A172 (cell line): ENCODE measurements around the gene NHLRC3.

- RAMPAGE, long total RNA = no peak
Observed at GRCh38 chr13:37934843-37935088, 65.2 kb upstream of the TRPC4 start.

DNA sequence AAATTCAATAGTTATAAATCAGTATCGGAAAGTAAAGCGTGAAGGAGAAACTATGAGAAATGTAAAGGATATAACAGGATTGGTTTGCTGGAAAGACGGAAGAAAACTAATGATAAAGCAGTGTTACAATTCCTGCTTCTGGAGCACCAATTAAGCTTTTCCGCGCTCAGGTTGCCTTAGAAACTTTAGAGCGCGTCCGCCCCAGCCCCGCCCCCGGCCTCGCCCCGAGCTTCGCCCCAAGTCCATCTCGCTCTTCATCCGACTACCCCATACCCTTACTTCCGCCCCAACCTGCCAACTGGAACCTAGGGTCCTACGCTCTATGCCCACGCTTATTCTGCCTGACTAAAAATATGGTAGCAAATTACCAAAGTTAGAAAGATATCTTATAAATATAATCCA, 374 bp upstream of the UFM1 start:
- RAMPAGE, long total RNA = no peak

GRCh38 chr13:38814447-38814646, 127.5 kb downstream of the FREM2 start:
- RAMPAGE, long total RNA = no peak

DNA sequence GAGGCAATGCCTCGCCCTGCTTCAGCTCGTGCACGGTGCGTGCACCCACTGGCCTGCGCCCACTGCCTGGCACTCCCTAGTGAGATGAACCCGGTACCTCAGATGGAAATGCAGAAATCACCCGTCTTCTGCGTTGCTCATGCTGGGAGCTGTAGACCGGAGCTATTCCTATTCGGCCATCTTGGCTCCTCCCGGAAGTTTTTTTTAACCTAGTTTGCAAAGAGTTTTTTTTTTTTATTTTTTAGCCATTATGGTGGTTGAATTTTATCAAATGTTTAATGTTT, 16.0 kb upstream of the STOML3 start:
- RAMPAGE, long total RNA = no peak

- RAMPAGE, long total RNA = start-site peak on the plus strand at chr13:39038393-39038482, 25 and 96 reads in 2 replicates
Observed at GRCh38 chr13:39038157-39039060, at the start of gene NHLRC3. Gene NHLRC3, plus strand, starts transcription at chr13:39038456.

GRCh38 chr13:39452719-39453406, 150.1 kb downstream of the LHFPL6 start:
- RAMPAGE, long total RNA = no peak

DNA sequence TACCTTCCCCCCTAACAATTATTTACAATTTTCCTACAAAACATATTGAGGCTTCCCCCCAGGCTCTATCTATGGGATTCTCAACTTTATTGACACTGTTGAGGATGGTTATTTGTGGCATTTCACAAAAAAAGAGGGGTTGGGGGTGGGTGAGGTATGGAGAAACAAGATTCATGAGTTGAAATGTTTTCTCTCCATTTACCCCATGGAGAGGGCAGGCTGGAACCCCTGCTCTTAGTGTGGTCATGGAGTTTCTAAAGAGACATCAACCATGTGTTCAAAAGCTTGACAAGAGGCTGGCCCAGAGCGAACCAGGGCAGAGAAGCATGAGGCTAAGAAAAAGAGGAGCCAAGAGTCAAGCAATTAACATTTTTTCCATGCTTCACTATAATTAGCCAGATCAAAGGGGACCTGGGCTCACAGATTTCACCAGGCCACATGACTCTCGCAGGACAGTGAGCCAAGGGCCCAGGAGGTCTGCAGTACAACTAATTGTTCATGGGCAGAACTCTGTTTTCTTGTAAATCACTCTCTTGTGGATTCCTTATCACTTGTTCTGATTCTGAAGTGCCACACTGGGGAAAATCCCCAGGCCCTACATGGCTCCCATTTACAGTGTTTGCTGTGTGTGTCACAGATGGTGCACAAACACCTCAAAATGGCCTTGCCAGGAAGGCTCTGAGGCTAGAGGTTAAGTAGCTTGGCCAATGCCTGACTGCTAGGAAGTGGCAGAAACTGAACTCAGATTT, 101.3 kb downstream of the LHFPL6 start:
- RAMPAGE, long total RNA = no peak

DNA sequence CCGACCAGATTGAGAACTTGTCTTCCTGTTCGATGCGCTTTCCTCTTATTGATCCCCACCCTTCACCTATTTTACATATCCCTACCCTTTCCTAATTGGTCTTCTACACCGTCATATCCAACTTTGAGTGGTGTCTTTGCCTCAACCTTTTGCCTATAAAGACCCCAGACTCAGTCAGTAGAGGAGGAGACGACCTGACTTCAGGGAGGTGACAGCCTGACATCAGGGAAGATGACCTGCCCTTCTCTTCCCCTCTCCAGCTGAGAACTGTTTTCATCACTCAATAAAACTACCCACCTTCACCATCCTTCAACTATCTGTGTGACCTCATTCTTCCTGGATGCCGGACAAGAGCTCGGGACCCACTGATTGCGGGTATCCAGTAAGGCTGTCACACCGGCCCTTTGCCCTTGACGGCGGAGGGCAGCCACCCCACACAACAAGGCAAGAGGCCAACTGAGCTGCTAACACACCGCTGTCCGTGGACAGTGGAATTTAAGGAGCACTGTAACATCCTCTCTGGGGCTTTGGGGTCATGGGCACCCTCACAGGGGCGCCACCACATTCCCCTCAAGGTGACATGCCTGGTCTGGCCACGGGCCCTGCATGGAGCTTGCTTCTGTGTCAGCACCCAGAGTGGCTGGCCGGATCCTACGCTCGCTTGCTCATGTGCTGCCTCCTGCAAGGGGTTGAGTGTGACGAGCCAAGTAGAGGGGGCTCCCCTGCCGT, 31.6 kb downstream of the LHFPL6 start:
- RAMPAGE, long total RNA = no peak

- RAMPAGE, long total RNA = no peak
Observed at GRCh38 chr13:39749403-39749725, 93.9 kb downstream of the COG6 start.

DNA sequence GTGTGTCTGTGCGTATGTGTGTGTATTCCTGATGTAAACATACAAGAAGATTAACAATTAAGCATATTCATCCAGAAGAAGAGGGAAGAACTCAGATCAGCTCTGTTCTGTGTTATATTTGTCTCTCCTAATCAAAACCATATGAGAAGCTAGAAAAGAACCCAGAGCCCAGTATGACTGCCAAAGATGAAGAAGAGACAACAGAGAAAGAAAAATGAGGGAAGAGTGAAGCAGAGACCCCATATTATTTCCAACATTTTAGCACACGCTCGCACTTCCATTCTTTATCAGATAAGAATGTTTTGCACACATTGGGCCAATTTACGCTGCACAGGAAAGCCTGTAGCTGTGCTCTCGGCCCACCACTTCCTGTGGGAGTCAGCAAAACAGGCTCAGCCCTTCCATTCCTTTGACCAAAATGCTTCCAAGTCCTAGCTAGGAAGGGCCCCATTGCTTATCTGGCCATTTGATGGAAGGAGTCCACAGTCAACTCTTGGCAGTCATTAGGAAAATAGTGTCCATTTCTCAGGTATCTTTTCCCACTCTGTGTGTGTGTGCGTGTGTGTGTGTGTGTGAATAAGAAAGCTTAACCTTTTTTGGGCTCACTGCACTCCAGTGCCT, 237.3 kb downstream of the COG6 start:
- RAMPAGE, long total RNA = no peak

- RAMPAGE, long total RNA = no peak
Observed at GRCh38 chr13:40189344-40189818, 477.1 kb downstream of the FOXO1 start.

DNA sequence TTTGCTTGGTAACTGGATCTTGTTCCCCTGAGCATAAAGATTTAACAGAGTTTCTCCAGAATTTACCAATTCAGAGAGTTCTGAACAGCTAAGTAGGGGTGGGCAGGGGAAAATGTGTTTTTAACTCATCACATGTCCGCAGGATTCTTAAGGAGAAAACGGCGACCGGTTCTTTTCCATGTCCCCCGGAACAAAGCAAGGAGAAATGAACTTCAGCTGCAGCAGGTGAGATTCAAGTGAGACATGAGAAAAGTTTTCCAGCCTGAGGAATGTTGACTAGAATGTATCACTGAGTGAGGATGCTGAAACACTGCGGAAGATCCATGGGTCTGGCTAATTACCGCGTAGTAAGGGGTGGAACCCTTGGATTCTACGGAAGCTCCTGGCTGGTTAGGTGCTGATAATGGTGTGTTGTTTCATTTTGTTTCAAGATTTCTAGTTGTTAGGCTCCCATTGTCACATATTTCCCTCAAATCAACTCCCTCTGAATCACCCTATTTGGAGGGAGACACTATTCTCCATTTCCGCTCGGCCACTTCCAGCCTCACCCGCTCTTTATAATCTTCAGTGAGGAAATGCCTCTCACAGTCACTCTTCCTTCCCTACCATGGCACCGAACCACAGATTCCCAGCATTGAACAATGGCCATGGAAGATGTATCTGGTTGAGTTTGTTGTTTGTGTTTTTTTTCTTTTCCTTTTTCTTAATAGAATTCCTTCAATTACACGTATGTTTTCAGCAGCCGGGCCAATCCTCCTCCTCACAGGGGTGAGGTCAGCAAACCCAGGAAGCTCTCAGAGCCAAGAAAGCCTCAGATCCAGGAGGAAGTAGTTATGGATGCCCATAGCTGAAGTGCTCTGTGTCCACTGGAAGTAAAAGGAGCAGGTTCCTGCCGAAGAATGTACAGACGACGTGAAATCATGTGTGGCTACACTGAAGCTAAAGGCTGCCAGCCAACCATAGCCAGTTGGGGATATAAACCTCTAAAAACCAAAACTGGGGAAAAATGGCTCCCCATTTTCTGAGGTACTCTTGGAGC, 472.3 kb downstream of the FOXO1 start:
- RAMPAGE, long total RNA = no peak

DNA sequence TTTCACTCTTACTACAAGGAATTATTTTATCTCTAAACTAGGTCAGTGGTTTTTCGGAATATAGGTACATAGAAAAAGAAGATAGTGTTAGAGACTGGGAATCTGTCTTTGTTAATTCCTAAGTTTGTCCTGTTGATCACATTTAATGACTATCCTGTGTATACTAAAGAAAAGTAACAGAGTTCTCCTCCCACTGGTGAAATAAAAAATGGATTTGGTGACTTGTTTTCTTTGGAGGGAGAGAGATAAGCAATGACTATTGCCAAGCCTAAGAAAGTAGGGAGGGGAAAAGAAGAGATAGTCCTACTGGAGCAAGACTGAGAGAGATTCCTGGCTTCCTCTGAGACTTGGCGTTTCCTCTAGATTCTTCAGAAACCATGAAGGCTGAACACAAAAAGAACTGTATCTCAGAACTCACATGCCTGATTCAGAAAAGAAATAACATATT, 406.6 kb downstream of the FOXO1 start:
- RAMPAGE, long total RNA = no peak

- RAMPAGE, long total RNA = no peak
Observed at GRCh38 chr13:40269052-40269708, 397.3 kb downstream of the FOXO1 start.

DNA sequence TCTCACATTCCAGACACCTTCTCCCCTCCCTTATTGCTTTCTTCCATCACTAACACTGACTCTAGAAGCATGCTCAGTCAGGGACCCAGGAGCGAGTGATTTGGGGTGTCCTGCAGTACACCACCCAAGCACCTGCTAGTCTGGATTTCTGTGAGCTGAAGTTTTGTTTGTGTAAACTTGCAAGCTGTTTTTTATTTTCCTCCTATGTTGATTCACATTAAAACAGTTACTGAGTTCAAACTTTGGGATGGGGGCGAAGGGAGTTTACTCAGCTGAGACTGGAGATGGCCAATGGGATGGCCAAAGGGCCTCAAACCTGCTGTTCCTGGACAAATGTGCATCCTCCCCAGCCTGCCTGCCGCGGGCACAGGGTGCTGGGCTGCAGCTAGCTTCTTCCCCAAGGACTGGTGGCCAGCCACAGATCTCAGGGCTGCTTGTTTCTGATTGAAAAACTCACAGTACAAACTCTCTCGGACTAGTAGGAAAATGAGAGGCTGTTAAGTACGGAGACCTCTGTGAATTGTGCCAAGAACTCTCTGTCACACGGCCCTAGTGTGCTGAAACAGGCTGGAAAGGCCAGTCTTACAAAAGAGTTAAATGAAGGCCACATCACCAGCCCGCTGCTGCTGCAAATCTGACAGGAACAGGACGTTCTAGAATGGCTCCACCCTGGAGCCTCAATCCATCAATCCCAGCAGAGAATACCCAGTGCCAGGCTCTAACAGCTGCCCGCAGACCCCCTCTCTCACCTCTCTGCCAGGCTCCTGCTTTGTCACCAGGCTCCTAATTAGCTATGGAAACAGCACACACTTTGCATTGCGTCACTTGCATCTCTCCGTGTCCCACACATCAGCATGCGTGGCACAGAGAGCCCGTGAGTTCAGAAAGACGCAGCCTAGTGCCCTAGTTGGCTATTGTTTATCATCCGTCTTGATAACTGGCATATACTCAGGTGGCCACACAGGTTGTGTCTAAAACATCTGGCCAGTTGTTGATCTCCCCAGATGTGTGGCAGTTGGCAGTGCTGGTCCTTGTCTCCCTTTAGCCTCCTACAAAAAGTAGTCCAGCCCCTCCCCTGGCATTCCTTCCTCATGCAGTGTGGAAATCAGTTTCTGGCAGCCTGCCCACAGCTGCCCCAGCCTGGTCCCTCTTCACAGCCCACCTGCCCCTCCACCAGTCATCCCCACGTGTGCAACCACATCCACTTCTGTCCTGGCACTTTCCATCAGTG, 314.2 kb downstream of the FOXO1 start:
- RAMPAGE, long total RNA = no peak

DNA sequence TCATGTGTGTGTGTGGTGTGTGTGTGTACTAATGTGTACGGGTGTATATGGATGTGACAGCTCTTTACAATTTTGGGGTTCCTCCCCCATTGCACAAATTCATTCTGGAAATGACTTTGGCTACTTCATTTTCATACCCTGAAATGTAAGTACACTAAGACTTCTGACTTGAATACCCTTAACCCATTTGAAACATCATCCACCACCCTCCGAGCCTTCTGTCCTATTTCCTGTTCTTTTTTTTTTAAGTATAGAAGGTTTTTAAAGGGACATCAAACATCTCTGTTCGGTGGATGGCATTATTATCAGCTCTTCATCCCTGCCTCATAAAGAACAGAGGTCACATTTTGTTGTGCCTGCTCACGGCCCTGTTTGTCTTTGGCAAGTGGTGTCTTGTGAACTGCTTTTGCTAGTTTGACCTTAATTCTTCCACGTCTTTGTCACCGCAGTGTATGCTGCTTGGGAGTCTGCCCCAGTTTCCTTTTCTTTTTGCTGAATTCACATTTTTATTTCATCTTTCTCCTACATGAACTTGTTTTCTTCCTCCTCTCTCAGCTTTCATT, 228.3 kb downstream of the FOXO1 start:
- RAMPAGE, long total RNA = no peak

- RAMPAGE, long total RNA = no peak
Observed at GRCh38 chr13:40585784-40586419, 80.5 kb downstream of the FOXO1 start.

DNA sequence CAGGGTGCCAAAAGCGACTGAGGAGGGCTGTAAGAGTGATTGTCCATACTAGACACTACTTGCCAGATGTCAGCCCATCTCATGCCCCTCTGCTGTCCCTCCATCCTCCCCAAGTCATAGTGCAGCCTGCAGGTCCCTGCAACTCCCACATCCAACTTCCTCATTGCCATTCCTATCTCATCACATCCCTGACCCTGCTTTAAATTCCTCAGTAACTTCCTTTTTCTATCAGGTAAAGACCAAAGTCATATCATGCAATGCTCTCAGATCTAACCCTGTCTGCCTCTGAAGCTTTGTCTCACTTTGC, 59.8 kb downstream of the FOXO1 start:
- RAMPAGE, long total RNA = no peak

DNA sequence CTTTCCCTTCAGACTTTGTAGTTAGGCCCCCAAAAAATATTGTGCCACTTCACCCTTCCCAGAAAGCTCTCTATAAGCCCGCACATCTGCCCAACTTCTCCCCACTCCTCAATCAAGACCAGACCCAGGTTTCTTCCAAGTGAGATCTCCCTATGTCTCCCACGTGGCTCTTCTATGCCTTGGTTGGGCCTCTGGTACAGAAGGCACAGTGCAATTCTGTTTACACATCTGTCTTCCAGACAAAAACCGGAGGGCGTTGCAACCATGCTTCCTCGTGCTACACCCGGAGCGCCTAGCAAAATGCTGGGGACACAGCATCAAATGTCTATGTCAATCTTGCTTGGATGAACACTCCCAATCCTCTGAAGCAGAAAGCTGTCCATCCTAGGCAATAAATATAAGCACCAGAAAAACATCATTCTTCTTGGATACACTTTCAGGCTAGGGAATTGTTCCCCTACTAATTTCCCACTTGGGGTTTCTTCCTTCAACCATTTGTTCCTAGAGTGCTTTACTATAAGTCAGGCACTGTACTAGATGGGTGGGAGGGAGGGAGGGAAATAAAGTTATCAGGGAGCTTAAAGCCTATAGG, 59.4 kb downstream of the FOXO1 start:
- RAMPAGE, long total RNA = no peak

DNA sequence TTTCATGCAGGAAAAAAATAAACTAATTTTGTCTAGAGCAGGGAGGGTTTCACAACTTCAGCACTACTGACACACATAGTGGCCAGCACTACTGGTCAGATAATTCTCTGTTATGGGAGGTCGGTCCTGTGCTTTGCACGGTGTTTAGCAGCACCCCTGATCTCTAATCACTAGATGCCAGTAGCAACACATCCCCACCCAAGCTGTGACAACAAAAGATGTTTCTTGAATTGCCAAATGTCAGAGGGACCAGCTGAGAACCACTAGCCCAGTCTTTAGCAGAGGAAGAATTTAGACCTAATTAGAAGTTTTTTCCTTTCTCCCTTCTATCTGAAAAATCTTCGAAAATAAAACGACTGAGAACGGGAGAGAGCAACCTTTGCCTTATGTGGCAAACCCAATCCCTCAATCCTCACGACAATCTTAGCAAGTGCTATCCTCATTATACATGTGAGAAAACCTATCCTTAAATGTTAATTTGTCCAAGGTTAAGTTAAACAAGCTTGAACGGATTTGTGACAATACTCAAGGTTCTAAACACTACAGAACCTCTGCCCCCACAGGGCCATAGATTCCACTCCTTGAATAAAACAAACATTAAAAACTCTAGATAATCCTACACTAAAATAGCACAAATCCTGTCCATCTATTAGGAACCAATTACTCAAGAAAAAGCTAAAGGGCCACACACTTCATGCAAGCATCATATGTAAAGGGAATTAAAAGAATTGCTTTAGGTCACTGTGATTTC, 26.8 kb downstream of the FOXO1 start:
- RAMPAGE, long total RNA = no peak